Cardiac ventricle fibroblast (primary cell): Measurements from ENCODE around the genes OR4N4, CYFIP1 and GABRB3.

- RAMPAGE, long total RNA, result no peak
These were observed at the start of gene OR4N4 for GRCh38 chr15:22094165-22094720. Gene OR4N4 (plus strand): TSS chr15:22094522.

GRCh38 chr15:22494277-22495096 lies 35.8 kb downstream of the GOLGA6L22 start:
- RAMPAGE, long total RNA, result no peak

DNA sequence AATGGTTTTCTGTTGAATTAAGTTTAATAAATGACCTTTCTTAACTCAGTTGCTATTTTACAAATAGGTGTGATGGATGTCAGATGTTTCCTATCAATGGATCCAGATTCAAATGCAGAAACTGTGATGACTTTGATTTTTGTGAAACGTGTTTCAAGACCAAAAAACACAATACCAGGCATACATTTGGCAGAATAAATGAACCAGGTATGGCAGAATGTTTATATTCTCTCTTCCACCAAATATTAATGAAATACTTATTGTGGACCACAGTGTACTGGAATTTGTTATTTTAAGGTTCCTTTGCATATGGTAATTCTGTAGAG lies 120.8 kb downstream of the GOLGA6L22 start:
- RAMPAGE, long total RNA, result no peak

DNA sequence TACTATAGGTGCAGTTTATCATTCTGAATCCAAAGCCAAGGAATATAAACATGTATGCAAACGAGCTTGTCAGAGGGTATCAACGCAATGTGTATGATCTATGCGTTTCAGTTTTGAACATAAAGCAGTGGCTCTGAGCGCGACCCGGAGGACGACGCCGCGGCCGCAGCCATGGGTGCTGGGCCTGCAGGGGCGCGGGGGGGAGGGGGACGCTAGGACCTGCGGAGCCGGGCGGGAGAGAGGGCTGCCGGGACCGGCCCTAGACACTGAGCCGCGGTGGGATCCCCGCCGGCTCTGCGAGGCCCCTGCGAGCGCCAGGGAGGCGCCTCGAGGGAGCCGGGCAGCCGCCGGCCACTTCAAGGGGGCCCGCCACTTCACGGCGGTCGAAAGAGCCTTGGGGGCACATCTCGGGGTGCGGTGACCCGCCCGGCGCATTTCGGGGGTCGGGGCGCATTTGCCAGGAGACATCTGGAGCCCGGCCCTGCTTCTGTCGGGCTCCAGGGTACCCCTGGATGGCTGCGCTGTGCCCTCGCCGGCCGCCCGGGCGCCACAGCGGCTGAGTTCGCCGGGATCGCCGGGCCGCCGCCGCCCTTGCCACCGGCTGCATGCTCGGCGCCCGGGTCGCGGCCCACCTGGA lies 72.0 kb upstream of the NIPA1 start:
- RAMPAGE, long total RNA, result no peak

GRCh38 chr15:22837464-22837850 lies 1.0 kb upstream of the NIPA2 start:
- RAMPAGE, long total RNA, result no peak

DNA sequence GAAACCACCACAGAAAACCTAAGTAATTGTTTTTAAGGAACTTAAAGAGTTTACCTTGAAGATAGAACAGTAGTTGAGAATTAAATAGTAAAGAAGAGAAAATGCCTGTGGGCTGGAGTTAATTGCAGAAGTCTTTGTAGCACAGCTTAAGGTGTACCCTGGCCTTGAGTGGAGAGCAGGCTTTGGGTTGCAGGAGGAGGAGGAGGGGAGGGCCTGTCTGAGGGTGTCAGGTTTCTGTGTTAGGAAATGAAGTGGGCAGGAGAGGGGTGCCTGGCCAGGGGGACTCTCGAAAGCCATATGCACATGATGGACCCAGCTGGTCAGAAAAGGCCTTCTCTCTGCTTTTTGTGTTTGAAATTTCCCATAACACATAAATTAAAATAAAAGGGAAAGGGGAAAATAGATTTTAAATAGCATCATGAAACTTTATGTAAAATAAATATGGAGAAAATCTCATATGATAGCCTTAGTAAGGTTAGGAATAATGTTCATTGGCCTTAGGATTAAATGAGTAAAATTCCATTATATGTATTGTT lies 7.1 kb downstream of the NIPA2 start:
- RAMPAGE, long total RNA, result no peak

DNA sequence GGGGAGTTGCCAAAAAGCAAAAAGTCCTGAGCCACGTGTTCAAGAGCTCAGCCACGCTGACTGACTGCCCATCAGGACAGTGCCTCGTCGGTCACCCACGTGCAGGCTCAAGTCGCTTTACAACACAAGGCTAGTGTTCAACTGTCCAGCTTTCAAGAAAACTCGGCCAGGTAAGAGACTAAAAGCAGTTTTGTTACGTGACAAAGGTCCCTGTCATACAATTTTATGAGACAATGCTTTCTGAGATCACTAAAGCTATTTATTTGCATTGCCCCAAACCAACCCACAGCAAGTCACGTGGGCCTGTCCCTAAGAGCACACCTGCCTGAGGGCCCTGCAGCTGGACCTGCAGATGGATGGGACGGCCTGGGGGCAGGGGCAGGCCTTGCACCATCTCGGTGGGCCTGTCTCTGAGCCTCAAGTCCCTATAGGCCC lies 42.7 kb downstream of the NIPA2 start:
- RAMPAGE, long total RNA, result no peak

DNA sequence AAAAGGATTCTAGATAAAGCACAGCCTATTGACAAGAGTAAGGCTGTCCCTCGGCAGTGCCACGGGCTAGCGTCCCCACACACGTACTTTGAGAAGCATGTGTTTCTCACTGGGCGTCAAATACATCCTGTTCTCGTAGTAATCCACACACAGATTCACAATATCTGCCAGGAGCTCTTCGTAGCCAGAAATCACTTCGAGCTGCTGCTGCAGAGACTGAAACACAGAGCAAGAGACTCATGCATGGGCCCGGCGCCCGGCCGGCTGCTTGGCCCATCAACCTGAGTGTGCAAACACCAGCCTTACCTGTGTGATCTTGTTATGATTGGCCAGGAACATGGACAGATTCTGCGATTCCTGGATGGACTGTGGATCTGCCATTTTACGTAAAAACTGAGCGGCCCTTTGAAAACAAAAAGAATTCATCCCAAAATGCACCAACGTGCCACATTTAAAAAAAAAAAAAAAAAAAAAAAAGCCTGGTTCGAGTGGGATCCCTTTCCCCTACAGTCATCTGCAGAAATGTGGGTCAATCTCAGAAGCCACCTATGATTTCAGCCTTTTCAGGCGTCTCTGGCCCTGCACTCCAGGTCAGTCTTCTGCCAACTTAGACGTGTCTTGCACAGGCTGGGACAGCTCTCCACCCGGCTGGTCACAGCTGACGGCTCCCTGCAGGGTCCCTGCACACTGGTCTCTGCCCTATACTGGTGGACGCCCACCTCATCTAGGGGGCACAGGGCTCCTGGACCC lies 40.9 kb downstream of the CYFIP1 start:
- RAMPAGE, long total RNA, result no peak

GRCh38 chr15:22980208-22981339 lies at the start of gene CYFIP1:
Gene CYFIP1 (minus strand): TSS chr15:22980368.
- RAMPAGE, long total RNA, result start-site peak on the minus strand at chr15:22980299-22980365, 267 and 21 reads in 2 replicates

DNA sequence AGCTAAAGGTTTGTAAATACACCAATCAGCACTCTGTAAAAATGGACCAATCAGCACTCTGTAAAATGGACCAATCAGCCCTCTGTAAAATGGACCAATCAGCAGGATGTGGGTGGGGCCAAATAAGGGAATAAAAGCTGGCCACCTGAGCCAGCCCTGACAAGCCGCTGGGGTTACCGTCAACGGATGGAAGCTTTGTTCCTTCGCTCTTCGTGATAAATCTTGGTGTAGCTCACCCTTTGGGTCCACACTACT lies 69.8 kb upstream of the NDN start:
- RAMPAGE, long total RNA, result no peak

DNA sequence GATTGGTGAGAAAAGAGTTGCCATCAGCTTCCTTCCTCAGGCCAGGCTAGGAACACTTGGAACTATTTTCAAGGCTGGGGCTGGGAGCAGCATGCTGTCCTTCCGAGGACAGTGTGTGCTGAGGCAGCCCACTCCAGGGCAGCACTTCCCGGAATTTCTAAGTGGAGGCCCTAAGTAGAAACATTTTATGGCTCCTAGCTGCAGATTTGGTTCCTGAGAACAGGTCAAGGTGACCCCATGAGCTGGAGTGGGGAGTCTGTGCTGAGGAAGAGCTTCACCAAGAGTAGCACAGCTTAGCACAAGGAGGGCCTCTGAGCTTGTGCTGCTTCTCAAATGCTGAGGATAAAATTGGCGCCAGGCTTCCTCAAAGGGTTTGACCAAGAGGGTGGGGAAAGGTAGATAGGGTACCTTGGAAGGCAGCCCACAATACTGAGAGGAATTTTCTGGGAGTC lies 111.1 kb upstream of the NDN start:
- RAMPAGE, long total RNA, result no peak

GRCh38 chr15:25503208-25503636 lies 64.4 kb upstream of the UBE3A start:
- RAMPAGE, long total RNA, result no peak

GRCh38 chr15:25515965-25516188 lies 77.1 kb upstream of the UBE3A start:
- RAMPAGE, long total RNA, result no peak

DNA sequence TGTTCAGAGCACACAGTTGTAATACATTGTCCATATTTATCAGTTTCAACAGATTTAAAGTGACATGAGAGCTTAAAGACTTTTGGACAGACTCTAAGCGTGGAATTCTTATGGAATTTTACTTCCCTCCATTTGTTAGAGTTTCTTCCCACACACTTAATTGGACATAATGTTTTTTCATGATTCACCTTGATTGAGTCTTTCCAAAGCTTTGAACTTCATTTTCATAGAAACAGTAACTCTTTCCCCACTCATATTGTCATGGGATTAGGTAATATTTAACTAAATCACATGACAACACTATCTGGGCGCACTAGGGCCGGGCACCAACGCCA lies 193.0 kb upstream of the UBE3A start:
- RAMPAGE, long total RNA, result no peak

- RAMPAGE, long total RNA, result no peak
These were observed 178.8 kb downstream of the ATP10A start for GRCh38 chr15:25684418-25684673.

GRCh38 chr15:25810537-25811358 lies 52.4 kb downstream of the ATP10A start:
- RAMPAGE, long total RNA, result no peak

- RAMPAGE, long total RNA, result no peak
These were observed at the start of gene GABRB3 for GRCh38 chr15:26772954-26774001. Gene GABRB3 (minus strand): TSS chr15:26773066.

GRCh38 chr15:28098738-28099215 lies 338 bp downstream of the OCA2 start:
- RAMPAGE, long total RNA, result no peak

GRCh38 chr15:28106600-28106932 lies 7.5 kb upstream of the OCA2 start:
- RAMPAGE, long total RNA, result no peak

GRCh38 chr15:28737538-28738260 lies 25.5 kb upstream of the GOLGA8M start:
- RAMPAGE, long total RNA, result no peak